ENCODE data around the genes PLA2G7 and TNFRSF21.

DNA sequence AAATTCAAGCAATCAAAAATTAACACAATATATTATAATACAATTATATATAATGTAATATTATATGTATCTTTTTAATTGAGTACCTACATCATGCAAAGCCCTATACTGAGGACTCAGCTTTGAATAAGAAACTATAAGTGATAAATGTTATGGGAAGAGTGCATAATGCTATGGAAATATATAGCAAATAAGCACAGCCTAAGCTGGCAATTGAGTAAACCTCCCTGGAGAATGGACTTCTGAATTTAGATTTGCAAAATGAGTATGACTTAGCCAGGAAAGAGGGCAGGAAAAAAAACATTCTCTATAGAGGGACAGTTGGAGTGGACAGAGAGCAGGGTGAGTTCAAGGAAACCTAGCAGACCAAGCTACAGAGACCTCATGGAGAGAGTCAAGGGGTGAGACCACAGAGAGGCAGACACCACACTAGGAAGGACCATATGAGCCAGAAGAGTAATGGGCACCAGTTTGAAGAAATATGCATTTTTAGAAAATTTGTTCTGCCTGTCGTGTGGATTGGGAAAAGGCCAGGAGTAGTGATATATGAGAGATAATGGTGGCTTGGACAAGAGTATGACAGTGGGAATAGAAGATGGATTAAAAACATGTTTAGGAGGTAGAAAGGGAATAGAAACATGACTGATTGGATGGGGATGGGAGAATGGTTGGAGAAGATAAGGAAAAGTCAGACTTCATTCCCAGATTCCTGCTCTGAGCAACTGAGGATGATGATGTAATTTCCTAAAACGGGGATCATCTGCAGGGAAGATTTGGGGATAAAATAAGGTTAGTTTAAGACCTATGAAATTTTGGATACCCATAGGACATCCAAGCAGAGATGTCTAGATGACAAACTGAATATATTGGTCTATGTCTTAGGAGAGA lies 15.5 kb upstream of the TDRD6 start:
- PRO-cap, result no peak
- RAMPAGE, long total RNA, 3 experiments, result no peak in any of the 3 experiments

DNA sequence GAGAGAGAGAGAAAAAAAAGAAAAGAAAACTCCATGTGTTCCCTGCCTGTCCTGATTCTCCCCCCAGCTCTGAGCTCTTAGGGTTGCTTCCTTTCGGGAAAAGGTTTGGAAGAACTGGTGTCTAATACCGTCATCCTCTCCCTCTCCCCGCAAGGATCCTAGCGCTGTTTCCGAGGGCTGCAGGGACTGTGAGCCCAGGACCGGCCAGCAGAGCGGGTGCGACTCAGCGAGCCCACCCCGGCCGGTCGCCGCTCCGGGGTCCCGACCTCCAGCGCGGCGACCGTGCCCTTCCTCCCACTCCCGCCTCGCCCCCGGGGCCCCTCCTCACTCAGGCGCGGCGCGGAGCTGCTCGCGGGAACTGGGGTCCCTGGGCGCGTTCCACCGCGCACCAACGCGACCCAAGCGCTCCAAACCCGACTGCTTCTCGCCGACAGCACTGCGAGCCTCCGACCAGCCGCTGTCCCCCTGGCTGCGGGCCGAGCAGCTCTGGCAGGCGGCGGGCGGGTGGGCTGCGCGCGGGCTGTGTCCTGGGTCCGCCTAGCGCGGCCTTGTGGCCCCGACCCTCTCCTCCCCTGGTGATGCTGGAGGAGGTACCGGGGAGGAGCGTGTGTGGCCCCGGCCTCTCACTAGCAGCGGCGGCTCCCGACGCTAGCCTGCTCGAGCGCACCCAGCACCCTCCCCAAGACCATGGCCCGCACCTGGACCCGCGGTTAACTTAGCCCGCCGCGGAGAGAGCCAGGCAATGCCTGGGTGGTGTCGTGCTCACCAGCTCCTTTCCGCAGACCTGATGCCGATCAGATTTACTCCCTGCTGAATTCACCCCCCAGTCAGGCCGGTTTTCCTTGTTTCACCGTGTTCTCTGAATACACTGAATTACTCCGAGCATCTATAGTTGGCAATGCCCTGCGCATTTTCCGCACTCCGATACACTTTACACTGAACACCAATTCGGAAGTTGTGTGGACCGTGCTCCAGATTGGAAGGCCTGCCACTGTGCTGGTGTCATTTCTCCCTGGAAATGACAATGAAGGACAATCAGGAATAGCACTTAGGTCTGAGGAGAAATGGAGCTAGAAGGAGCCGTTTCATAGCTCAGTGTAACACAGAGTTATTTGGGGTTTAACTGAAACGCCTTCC lies at the start of gene PLA2G7:
PLA2G7 (minus strand) TSS at position 524 of the 1,137 bp plus-strand sequence.
- PRO-cap, result no peak
- RAMPAGE, long total RNA, 3 experiments, result no peak in any of the 3 experiments

GRCh38 chr6:46949630-46950414 lies 28.1 kb upstream of the ADGRF5 start:
- PRO-cap, result bidirectional peak, plus-strand start at chr6:46950246, minus-strand start at chr6:46950066
- RAMPAGE, long total RNA, 3 experiments, result no peak in any of the 3 experiments

- PRO-cap, result no peak
- RAMPAGE, long total RNA, 3 experiments, result no peak in any of the 3 experiments
These were observed 19.4 kb upstream of the ADGRF1 start for GRCh38 chr6:47061420-47062003.

- PRO-cap, result no peak
- RAMPAGE, long total RNA, 3 experiments, result no peak in any of the 3 experiments
These were observed 74.3 kb upstream of the ADGRF1 start for GRCh38 chr6:47116379-47116978.

- PRO-cap, result no peak
- RAMPAGE, long total RNA, 3 experiments, result no peak in any of the 3 experiments
These were observed 62.3 kb downstream of the TNFRSF21 start for GRCh38 chr6:47247016-47248108.

DNA sequence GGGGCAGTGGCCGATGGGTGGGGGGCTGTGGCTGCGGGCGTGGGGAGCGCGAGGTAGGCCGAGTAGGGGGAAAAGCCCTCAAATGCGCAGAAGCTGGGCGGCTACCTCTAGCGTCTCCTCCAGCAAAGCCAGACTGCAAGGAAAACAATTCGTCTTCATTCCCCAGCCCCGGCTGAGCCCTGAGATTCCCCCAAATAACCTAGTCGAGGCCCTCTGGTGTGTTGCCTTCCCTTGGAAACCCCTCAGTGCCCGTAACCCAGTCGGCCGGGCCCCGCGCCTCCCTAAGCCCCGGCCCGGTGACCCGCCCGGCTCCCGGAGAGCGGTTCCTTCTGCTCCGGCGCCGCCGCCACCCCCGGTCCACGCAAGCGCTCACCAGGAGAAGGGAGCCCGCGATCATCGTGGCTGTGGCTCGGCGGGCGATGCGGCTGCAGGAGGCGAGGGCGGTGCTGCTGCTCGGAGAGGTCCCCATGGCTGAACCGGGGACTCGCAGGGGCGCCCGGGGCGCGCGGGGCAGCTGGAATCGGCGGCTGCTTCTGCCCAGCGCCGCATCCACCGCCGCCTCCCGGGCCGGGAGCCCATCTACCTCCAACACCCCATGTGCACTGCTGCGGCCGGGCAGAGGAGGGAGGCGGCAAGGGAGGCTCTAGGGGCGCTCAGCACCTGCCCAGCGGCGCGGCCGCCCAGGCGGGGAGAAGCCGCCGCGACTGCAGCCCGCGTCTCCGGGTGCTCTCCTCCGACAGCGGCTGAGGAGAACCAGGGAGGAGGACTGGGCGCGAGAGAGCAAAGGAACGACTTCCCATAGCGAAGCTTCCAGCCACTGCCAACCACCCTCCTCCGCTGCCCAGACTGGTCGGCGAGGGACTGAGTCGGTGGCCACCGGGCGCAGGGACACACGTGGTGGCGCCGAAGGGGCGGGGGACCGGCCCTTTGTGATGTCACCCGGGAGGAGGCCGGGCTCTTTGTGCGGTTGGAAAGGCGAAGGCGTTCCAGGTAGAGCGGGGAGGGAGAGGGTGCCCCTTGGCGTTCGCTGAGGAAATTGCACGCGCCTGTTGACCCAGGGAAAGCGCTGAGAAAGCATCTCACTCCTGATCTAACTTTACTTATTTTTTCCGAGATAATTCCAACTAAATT lies at the start of gene TNFRSF21:
TNFRSF21 (minus strand) TSS at position 863 of the 1,131 bp plus-strand sequence.
- PRO-cap, result unidirectional peak, minus-strand start at position 863 of the sequence
- RAMPAGE, long total RNA, 3 experiments, result no peak in any of the 3 experiments

- PRO-cap, result no peak
- RAMPAGE, long total RNA, 3 experiments, result no peak in any of the 3 experiments
These were observed 72.1 kb upstream of the CD2AP start for GRCh38 chr6:47405368-47405974.

DNA sequence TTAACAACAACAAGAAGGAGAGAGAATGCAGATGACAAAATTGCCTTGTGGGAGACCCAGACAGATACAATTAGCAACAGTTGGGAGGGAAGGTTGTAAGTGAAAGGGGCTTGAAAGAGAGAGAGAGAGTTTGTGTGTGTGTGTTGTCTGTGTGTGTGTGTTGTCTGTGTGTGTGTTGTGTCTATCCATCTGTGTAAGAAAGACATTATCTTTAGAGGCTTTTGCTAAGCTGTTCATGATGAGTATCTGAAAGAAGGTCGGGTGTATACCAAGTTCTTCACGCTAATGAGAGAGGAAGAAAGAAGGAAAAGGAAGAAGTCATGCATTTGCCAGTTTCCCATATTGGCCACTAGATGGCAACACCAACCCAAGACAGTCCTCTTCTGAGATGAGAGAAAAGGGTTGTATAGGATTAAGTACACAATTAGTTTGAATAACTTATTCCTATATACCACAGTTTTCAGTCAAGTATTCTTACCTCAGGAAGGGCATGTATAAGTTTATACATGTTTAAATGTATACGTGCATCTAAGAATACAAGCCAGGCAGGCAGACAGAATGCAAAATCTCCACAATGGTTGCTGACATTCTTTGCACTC lies 63.7 kb upstream of the CD2AP start:
- PRO-cap, result no peak
- RAMPAGE, long total RNA, 3 experiments, result no peak in any of the 3 experiments

- PRO-cap, result no peak
- RAMPAGE, long total RNA, 3 experiments, result no peak in any of the 3 experiments
These were observed 76.9 kb downstream of the CD2AP start for GRCh38 chr6:47554460-47554996.

- PRO-cap, result no peak
- RAMPAGE, long total RNA, 3 experiments, result no peak in any of the 3 experiments
These were observed 246.2 kb upstream of the PTCHD4 start for GRCh38 chr6:48357268-48357601.

- PRO-cap, result unidirectional peak, plus-strand start at chr6:49326645
- RAMPAGE, long total RNA, 3 experiments, result no peak in any of the 3 experiments
These were observed 136.9 kb downstream of the MMUT start for GRCh38 chr6:49325994-49326752.

- PRO-cap, result no peak
- RAMPAGE, long total RNA, 3 experiments, result no peak in any of the 3 experiments
These were observed 8.6 kb upstream of the C6orf141 start for GRCh38 chr6:49541756-49542304.

DNA sequence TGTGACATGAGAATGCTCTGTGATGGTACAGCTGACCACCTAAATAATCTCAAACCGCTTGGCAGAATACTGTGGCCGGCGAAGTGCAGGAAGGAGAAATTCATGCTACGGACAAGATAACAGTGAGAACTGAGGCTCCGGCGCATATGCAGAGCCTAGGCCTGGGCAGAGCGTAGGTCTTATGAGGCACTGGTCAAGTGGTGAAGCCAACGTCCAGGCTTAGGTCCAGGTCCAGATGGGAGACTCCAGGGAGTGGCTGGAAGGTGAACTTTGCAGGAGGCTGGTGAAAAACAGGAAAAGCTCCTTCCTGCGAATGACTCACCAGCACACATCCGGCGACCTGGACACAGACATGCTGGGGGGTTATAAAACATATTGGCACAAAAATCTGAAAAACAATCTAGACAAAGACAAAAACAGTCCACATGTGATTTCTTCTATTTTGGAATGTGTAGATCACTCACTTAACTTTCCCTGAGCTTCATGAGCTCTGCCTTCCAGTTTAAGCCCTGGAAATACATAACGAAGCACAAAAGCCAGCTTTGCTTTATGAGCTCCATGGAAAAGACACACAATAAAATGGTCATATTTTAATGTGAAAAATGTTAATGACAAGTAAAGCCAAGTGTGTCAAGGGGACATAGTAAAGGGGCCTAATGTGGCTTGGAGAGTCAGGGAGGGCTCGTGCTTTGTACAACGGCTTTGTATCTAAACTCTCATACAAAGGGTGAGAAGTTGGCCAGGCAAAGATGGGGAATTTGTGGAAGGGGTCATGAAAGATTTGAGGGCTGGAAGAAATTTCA lies 15.5 kb downstream of the C6orf141 start:
- PRO-cap, result no peak
- RAMPAGE, long total RNA, 3 experiments, result no peak in any of the 3 experiments

GRCh38 chr6:49646029-49646951 lies 9.7 kb upstream of the RHAG start:
- PRO-cap, result no peak
- RAMPAGE, long total RNA, 3 experiments, result no peak in any of the 3 experiments

DNA sequence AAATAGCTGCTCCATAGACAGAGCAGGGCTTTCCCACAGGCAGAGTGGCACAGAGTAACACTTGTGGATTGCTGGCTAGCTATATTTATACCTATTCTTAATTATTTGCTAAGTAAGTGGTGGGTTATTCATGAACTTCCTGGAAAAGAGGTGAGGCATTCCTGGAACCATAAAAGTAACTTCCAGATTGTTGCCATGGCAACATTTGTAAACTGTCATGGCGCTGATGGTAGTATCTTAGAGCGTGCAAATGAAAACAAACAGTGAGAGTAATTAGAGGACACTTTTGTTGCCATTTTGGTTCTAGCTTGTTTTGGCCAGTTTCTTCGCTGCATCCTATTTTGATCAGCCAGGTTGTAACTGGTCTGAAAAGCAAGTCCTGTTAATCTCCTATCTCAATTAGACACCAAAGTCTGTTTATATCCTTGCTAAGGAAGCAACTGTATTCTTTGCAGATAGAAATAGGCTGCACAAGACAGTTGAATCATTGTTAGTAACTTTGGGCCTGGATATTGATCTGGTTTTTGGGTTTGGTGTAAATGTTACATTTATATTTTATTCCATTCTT lies 23.9 kb downstream of the DEFB114 start:
- PRO-cap, result no peak
- RAMPAGE, long total RNA, 3 experiments, result no peak in any of the 3 experiments

GRCh38 chr6:50822110-50822814 lies 3.6 kb downstream of the TFAP2B start:
- PRO-cap, result no peak
- RAMPAGE, long total RNA, 3 experiments, result no peak in any of the 3 experiments

GRCh38 chr6:51671907-51672108 lies 415.6 kb downstream of the PKHD1 start:
- PRO-cap, result no peak
- RAMPAGE, long total RNA, 3 experiments, result no peak in any of the 3 experiments

DNA sequence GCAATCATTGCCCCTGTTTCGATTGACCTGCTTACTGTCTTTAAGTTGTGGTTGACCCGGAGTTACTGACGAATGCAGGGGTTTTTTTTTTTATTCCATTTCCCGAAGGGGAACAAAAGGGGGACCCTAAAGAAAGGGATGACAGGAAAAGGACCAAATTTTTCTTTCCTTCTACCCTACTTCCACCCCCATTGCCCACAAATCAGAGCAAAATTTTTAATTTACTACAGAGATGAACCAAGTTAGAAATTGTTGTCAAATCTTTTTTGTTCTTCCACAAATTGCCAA lies 174 bp upstream of the IL17F start:
- PRO-cap, result no peak
- RAMPAGE, long total RNA, 3 experiments, result no peak in any of the 3 experiments

GRCh38 chr6:52267770-52268286 lies 16.7 kb downstream of the MCM3 start:
- PRO-cap, result no peak
- RAMPAGE, long total RNA, 3 experiments, result no peak in any of the 3 experiments

Measured in gastrocnemius medialis (tissue), 3 donors.